ENCODE results near the genes REG1B and SUCLG1.

- PRO-cap, result no peak
- RAMPAGE, long total RNA, 4 experiments, result no peak in any of the 4 experiments
These were observed 431.6 kb downstream of the LRRTM4 start for GRCh38 chr2:77090510-77091055.

GRCh38 chr2:77592542-77593586 is 70.7 kb upstream of the LRRTM4 start:
- PRO-cap, result no peak
- RAMPAGE, long total RNA, 4 experiments, result no peak in any of the 4 experiments

GRCh38 chr2:77753688-77754480 is 231.7 kb upstream of the LRRTM4 start:
- PRO-cap, result no peak
- RAMPAGE, long total RNA, 4 experiments, result no peak in any of the 4 experiments

DNA sequence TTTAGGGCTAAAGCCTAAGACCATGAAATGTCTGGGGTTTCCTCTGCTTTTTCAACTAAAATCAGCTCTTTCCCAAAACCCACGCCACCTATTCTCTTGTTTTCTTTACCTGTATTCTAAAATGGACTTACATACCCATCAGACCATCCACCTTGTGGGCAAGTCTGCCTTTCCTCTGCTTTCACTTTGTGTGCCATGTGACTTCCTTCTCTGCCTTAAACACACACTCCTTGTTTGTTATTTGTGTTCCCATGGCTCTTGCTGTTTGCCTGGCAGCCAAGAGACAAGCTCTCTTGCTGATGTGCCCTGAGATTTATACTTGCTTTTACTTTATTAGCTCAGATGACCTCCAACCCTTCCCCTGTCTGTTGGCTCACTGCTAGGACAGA is 309.7 kb upstream of the LRRTM4 start:
- PRO-cap, result no peak
- RAMPAGE, long total RNA, 4 experiments, result no peak in any of the 4 experiments

DNA sequence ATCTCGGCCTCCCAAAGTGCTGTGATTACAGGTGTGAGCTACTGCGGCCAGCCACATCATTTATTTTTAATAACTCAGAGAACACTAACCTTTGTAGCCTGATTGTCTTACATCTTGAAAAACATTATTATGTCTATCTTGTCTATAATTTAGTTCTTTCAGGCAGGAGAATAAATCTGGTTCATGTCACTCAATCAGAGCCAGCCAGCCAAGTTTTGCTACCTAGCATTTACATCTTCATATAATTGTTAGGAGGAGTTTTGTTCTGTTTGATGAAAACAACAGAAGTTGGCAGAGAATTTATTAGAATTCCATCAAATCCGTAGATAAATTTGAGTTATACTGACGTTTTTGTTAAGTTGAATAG is 360.3 kb upstream of the REG3G start:
- PRO-cap, result no peak
- RAMPAGE, long total RNA, 4 experiments, result no peak in any of the 4 experiments

GRCh38 chr2:78779484-78780108 is 245.9 kb upstream of the REG3G start:
- PRO-cap, result no peak
- RAMPAGE, long total RNA, 4 experiments, result no peak in any of the 4 experiments

DNA sequence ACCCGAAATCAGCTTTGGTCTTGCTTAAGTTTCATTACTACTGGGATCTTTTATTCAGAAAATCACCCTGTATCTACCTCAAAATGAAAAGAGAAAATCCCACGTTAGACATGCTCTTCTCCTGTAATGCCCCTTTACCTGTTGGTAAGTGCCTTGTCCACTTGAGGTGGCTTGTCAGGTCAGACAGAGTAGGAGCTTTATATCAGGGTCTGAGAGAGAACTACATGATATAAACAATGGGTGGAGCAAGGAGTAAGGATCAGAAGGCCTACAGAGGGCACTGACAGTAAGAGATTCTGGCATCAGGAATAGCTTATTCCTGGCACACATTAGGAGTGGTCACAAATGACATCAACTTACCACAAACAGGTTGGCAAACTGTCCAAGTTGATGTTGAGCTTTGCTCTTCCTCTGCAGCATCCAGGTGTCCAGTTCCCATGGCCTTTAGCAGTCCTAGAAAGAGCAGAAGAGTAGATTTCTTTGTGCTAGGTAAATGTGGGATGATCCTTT is at the start of gene REG1B:
Gene REG1B, minus strand, starts transcription at position 173 of the 510 bp plus-strand sequence.
- PRO-cap, result no peak
- RAMPAGE, long total RNA, 4 experiments, result no peak in any of the 4 experiments

DNA sequence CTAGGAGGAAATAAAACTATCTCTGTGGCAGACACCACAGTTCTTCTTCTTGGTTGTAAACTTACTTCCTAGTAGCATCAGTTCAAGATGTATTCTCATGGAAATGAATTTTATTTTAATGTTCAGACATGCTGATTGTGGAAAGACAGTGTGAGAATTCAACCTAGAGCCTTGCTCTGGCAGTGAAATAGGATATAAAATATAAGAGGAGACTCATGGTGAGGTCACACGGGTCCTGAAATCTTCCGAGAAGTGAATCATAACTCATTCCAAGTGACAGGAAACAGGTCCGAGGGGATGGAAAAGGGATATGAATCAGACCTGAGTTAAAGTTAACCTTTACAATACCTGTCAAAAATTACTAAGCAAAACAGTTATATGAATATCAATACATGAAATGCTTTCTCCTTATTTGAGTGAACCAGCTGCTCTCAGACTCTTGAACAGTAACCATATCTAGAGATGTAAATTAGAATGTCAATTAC is 185.2 kb upstream of the LRRTM1 start:
- PRO-cap, result no peak
- RAMPAGE, long total RNA, 4 experiments, result no peak in any of the 4 experiments

DNA sequence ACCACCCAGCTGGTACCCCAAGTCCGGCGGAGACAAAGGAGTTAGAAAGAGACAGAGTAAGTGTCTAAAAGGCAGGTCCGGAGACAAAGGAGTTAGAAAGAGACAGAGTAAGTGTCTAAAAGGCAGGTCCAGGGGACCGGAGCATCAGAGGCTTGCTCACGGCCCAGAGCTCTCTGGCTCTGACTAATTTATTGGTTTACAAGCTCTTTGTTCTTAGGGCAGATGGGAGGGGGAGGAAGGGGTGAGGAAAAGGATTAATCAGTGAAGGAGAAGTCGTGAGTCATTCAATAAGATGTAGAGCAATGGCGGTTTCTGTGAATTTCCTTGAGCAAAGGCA is 999.9 kb upstream of the LRRTM1 start:
- PRO-cap, result no peak
- RAMPAGE, long total RNA, 4 experiments, result no peak in any of the 4 experiments

DNA sequence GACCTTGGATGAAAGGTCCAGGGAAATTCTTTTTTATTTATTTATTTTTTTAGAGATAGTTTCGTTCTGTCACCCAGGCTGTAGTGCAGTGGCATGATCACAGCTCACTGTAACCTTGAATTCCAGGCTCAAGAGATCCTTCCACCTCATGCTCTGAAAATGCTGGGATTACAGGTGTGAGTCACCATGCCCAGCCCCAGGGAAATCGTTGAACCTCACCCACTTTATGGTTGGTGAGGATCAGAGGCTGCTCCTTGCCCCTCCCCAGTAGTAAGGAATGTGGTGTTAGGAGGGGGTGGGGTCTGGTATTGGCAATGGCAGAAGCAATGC is 162.0 kb downstream of the SUCLG1 start:
- PRO-cap, result unidirectional peak, plus-strand start at position 118 of the sequence
- RAMPAGE, long total RNA, 4 experiments, result no peak in any of the 4 experiments

- PRO-cap, result bidirectional peak, plus-strand start at chr2:84459585, minus-strand start at chr2:84459239
- RAMPAGE, long total RNA, 4 experiments, result start-site peak on the minus strand in 4 of 4 experiments, at chr2:84458809-84459294 at its widest, 5 to 1,773 reads per replicate
These were observed at the start of gene SUCLG1 for GRCh38 chr2:84458383-84459401. SUCLG1 (minus strand) TSS chr2:84459280.

- PRO-cap, result no peak
- RAMPAGE, long total RNA, 4 experiments, result no peak in any of the 4 experiments
These were observed 25.2 kb downstream of the TRABD2A start for GRCh38 chr2:84855773-84856088.

- PRO-cap, result unidirectional peak, plus-strand start at chr2:84889031
- RAMPAGE, long total RNA, 4 experiments, result no peak in any of the 4 experiments
These were observed 8.0 kb upstream of the TRABD2A start for GRCh38 chr2:84888737-84889403.

GRCh38 chr2:84957647-84959027 is 12.8 kb upstream of the KCMF1 start:
- PRO-cap, result no peak
- RAMPAGE, long total RNA, 4 experiments, result no peak in any of the 4 experiments

DNA sequence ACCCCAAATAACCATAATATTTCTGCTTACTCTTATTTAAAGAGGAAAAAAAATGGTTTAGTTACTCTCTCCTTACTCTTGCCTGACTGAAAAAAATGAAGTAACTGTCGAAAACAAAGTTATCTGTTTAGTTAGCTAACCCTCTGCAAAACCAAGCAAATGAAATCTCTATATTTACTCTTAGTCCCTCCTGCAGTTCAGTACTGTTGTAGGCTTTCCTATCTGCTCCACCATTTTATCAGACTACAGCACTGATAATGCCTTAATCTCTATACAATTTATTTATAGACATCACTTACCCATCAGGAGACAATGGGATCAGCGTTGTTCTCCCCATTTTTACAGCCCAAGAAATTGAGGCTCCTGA is 2.0 kb upstream of the KCMF1 start:
- PRO-cap, result no peak
- RAMPAGE, long total RNA, 4 experiments, result no peak in any of the 4 experiments

DNA sequence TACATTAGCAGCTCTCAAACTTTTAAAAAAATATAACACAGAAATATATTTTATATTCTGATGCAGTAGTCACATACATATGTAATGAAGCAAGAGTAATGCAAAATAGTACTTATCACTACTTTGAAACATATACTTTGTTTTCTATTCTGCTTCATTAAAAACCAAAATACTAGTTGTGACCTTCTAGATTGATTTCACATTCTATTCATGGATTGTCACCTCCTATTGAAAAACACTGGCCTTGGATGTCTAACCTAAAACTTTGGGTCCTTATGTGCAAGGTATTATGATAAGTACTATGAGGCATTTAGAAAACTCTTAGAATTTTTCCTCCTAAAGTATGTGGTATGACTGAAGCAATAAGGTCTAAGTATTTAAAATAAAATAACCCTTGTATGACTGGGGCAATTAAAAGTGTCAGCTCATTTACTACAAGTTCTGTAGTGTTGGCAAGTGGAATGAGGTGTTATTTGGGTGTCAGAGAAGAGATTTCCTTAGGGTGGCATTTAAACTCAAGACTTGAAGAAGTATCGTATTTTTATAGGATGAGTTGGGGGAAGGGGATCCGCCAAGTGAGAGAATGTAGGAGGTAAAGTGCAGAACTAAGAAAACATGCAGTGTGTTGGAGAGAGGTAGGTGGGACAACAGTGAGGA is 15.0 kb downstream of the KCMF1 start:
- PRO-cap, result no peak
- RAMPAGE, long total RNA, 4 experiments, result start-site peak on the plus strand in 1 of 4 experiments, centred at position 357 of the sequence, 11 reads per replicate

GRCh38 chr2:85134668-85135780 is 1.8 kb downstream of the TCF7L1 start:
- PRO-cap, result no peak
- RAMPAGE, long total RNA, 4 experiments, result no peak in any of the 4 experiments

DNA sequence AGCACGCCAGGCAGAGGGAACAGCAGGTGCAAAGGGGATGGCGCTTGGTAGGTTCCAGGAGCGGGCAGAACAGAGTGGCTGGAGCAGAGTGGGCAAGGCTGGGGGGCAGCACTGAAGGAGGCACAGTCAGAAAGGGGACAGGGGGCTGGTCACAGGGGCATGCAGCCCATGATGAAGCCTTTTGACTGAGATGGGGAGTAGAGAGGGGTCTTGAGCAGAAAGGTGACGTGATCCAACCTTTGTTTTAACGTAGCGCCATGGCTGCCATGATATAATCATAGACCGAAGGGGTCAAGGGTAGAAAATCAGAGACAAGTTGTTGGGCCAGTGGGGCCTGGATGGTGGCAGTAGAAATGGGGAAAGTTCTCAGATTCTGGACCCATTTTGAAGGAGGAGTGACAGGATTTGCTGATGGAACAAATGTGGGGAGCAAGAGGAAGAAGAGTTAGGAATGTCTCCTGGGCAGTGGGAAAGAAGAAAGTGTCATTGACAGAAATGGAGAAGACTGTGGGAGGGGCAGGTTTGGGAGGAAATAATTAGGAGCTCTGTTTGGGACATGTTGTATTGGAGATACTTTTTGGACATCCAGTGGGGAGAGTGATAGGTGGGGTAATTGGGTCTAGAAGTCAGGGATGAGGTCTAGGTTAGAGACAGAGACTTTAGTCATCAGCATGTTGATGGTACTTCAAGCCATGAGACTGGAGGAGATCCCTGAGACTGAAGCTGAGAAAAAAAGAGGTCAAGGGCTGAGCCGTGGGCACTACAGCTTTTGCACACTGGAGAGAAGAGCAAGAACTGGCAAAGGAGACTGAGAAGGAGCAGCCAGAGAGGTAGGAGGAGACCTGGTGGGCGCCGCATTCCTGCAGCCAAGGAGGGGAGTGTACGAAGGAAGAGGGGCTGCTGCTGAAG is 83.5 kb downstream of the TGOLN2 start:
- PRO-cap, result no peak
- RAMPAGE, long total RNA, 4 experiments, result no peak in any of the 4 experiments

DNA sequence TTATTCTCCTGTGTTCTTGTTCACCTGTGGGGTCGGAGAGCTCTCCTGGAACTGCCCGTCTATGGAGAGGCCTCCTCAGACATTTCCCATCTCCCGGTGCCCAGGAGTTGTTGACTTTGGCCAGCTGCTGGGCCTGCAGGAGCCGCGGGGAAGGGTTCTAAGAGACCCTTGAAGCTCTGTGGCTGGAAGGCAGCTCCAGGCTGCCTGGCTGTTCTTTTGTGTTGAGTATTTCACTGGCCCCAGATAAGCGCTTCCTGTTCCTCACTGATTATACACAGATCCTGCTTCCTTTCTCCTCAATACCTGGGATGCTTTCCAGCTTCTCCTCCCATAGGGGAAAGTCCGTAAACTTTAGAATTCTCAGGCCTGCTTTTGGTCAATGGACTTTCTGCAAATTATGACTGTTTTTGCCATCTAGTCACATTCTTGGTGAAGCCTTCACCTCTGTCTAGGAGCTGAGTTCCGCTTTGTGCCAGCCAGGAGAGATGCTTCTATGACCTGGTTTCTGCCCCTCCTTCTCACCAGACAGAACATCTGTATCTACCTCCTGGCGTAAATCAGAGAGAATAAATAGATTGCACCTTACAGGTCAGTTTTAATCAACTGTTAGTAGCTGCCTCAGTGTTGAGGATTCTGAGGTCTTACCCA is 57.7 kb downstream of the TGOLN2 start:
- PRO-cap, result no peak
- RAMPAGE, long total RNA, 4 experiments, result no peak in any of the 4 experiments

DNA sequence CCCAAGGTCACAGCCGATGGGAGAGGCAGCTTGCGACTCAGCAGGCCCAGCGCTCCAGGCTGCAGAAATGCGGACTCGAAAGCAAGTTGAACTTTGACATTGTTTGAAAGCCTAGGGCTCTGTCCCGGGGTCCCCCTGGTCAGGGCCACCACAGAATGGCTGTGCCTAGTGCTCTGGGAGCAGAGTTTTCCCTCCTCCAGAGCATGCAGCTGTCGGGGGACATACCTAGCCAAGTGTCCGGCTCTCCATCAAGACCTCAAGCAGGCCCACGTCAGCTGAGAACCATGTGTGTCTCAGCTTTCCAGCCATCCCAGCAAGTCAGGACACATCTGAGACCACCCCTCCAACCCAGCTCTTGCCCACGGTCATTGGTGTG is 53.6 kb downstream of the TGOLN2 start:
- PRO-cap, result no peak
- RAMPAGE, long total RNA, 4 experiments, result no peak in any of the 4 experiments

Data from transverse colon (tissue), 4 donors.